ENCODE data around the gene GUCA1C.

DNA sequence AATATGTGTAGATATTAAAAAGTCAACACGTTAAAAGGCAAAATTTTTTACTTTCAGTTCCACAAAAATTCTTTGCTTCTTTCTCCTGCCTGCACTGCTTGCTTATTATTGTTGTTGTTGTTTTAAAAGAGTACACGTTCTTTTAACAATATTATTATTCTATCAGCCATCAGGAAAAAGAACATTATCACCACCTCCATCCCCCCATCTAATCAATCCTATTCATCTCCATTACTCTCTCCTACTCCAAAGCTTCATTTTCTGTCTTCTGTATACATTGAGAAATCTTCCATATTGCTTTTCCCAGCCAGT lies 818.8 kb upstream of the ALCAM start:
- RRBS: no CpG with 5 or more reads among the region's 2 CpGs

GRCh38 chr3:105368520-105369492 lies 2.1 kb downstream of the ALCAM start:
- RRBS: no CpG with 5 or more reads among the region's 44 CpGs

DNA sequence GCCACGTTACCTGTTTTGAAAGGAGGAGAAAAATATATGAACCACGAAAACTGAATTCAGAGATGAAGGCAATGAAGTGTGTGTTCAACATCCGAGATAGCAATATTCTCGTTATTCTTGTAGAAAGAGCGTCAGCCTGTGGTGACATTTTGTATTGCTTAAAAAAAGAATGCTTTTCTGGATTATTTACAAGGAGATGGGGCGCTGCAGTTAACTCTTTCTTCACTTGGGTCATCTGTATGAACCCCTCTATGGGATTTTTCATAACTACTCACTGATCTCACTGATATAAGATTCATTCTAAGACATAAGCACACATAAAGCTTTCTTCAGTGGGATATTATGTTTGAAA lies 3.1 kb downstream of the ALCAM start:
- RRBS: no CpG with 5 or more reads among the region's 6 CpGs

GRCh38 chr3:105792594-105792820 lies 76.3 kb downstream of the CBLB start:
- RRBS: no CpG with 5 or more reads among the region's 3 CpGs

- RRBS: no CpG with 5 or more reads among the region's 4 CpGs
These were observed 308.0 kb upstream of the CBLB start for GRCh38 chr3:106176688-106177278.

- RRBS: no CpG with 5 or more reads among the region's 8 CpGs
These were observed 431.7 kb upstream of the CCDC54 start for GRCh38 chr3:106945427-106945967.

- RRBS: no CpG with 5 or more reads among the region's 4 CpGs
These were observed 248.2 kb upstream of the CCDC54 start for GRCh38 chr3:107128956-107129482.

- RRBS: 5% methylated on average over 10 of the region's 22 CpGs
These were observed 52.6 kb downstream of the CCDC54 start for GRCh38 chr3:107429770-107430285.

DNA sequence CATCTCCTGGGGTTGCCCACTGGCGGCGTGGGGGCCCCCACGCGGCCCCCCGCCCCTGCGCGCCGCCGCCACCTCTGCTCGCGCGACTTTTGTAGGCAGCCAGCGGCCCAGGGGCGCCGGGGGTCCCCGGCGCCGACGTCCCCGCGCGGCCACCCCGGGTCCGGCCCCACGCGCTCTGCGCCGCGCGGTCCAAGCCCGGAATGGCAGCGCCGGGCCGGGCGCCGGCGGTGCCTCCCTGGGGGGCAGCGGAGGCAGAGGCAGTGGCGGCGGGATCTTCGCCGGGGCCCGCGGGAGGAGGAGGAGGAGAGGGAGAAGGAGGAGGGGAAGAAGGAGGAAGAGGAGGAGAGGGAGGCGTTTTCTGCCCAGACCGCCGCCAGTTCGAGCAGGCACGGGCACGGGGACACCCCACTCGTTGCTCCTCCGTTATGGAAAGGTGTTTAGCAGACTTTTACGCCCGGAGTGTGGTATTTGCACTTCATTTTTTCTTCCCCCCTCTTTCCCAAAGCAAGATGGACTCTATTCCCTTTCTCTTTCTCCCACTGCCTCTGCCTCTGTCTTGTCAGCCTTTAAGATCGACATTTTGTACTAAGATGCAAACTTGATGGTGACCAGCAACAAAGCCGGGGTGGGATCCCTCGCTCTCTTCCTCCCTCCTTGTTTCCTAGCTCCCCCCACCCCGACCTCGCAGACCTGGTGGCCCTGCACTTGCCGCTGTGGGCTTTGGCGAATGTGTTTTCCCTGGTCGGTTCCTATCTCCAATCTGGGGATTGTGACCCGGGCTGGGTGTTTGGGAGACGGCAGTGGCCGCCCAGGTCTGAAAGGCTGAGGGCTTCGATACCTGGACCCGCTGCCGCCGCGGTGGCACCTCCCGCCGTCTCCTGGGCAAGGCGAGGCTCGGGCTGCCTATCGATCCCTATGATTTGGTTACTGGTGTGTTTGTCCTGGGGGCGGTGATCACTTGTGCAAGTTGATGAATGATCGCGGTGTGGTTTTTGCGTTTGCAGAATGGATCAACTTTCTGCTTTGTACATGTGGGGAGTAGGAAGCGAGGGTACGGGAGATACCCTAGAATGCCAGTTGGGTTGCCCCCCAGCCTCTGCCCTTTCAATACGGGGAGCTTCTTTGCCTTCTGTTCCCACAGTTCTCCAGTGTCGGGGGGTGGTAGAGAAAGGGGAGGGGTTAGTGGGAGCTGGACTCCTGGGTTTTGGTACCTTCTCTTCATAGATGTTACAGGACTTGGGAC lies 2.7 kb downstream of the BBX start:
- RRBS: 5% methylated on average over 15 of the region's 83 CpGs

- RRBS: 93% methylated on average over 1 of the region's 2 CpGs
These were observed 35.8 kb downstream of the BBX start for GRCh38 chr3:107558525-107558989.

DNA sequence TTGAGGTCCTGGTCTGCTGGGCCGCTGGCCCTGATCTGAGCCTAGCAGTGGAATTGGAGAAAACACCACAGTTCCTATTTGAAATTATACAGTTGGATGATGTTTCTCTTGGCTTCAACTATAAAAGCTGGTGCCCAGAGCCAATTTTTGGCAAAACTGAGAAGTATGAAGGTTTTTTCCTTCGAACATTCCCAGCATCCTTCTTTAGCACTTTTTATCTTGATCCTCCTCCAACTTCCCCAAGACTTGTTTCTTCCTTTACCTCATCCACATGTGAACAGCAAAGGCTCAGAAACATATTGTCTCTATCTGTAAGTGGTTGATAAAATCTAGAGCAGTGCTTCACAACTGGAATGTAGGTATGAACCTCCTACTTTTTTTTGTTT lies 83.9 kb downstream of the CD47 start:
- RRBS: no CpG with 5 or more reads among the region's 2 CpGs

DNA sequence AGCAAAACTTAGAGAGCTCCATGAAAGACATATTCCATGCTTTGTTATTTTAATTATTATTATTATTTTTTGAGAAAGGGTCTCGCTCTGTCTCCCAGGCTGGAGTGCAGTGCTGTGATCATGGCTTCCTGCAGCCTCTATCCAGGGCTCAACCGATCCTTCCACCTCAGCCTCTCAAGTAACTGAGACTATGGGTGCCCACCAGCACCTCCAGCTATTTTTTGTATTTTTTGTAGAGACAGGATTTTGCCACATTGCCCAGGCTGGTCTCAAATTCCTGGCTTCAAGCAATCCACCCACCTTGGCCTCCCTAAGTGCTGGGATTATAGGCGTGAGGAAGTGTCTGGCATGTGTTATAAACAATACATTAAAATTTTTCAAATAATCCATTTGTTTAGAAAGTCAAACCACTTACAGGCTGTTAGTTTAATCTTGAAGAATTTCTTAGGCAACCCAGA lies 49.8 kb downstream of the CD47 start:
- RRBS: no CpG with 5 or more reads among the region's 3 CpGs

DNA sequence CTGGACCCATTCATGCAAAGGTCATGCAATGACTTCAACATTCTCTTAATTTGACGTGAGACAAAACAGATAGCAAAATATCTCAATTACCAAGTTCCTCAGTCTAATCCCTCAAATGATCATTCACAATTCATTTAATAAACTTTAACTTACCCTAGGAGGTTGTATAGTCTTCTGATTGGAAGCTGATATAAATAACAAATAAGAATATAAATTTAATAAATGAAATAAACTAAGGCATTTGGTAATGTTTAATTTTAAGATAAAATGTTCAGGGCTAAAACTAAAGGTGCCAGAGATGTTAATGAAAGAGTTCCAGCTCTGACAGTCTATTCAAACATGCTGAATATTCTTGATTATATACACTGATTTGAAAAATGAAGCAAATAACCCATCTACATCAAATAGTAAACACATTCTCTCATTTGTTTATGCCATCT lies 39.0 kb downstream of the CD47 start:
- RRBS: no CpG with 5 or more reads among the region's 1 CpG

- RRBS: no CpG with 5 or more reads among the region's 14 CpGs
These were observed 1.2 kb downstream of the CD47 start for GRCh38 chr3:108089592-108090101.

- RRBS: no CpG with 5 or more reads among the region's 1 CpG
These were observed 32.0 kb downstream of the MYH15 start for GRCh38 chr3:108478506-108478705.

DNA sequence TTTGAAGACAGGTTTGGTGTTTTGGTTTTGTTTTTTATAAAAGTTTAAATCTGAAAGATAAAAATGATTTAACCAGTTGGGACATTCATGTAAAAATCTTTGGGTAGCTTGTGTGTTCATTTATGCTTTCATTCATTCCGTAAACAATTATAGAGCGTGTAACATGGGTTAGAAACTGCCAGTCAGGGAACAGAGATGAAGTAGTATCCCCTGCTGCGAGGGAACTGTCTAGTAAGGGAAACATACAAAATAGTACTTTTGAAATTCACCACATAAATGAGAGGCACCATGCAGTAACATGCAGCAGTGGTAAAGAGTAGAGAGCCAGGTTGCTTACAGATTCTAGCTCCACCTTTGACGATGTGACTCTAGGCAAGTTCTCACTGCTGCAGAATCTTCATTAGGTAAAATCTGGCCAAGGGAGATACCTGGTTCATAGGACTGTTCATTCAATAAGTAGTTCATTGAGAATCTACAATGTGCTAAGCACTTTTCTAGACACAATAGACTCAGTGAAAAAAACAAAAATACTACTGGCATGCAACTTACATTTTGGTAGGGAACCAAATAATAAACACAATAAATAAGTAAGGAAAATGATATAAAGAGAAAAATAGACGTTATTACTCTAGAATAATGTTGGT lies 1.0 kb downstream of the DZIP3 start:
- RRBS: no CpG with 5 or more reads among the region's 5 CpGs

DNA sequence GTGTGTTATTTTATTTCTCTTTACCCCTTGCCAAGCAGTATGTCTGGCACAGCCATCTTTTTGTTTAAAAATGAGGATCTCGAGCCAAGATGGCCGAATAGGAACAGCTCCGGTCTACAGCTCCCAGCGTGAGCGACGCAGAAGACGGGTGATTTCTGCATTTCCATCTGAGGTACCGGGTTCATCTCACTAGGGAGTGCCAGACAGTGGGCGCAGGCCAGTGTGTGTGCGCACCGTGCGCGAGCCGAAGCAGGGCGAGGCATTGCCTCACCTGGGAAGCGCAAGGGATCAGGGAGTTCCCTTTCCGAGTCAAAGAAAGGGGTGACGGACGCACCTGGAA lies 7.9 kb downstream of the RETNLB start:
- RRBS: no CpG with 5 or more reads among the region's 19 CpGs

GRCh38 chr3:108953654-108954119 lies at the start of gene GUCA1C:
TSS of gene GUCA1C (minus strand) at chr3:108953879.
- RRBS: no CpG with 5 or more reads among the region's 2 CpGs